UCH-1 (cell line): ENCODE measurements around the genes TMCO6, ZMAT2, PCDHA5 and PCDHGA6.

GRCh38 chr5:139635554-139636747, 12.2 kb upstream of the CXXC5 start:
- RRBS: no CpG with 5 or more reads among the region's 2 CpGs

- RRBS: 3% methylated on average over 31 of the region's 87 CpGs
These were observed 1.2 kb downstream of the CXXC5 start for GRCh38 chr5:139649050-139650107.

DNA sequence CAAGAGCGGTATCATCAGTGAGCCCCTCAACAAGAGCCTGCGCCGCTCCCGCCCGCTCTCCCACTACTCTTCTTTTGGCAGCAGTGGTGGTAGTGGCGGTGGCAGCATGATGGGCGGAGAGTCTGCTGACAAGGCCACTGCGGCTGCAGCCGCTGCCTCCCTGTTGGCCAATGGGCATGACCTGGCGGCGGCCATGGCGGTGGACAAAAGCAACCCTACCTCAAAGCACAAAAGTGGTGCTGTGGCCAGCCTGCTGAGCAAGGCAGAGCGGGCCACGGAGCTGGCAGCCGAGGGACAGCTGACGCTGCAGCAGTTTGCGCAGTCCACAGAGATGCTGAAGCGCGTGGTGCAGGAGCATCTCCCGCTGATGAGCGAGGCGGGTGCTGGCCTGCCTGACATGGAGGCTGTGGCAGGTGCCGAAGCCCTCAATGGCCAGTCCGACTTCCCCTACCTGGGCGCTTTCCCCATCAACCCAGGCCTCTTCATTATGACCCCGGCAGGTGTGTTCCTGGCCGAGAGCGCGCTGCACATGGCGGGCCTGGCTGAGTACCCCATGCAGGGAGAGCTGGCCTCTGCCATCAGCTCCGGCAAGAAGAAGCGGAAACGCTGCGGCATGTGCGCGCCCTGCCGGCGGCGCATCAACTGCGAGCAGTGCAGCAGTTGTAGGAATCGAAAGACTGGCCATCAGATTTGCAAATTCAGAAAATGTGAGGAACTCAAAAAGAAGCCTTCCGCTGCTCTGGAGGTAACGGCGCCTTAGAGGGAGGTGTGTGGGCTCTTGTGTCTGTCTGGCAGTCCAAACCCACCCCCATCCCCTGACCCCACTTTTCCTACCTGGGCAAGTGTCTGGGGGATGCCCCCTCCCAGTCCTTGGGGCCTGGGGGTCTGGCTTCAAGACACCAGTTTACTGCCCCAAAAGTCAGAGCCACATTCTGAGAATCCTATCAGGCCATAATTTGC, 32.8 kb downstream of the CXXC5 start:
- RRBS: 91% methylated on average over 11 of the region's 44 CpGs

DNA sequence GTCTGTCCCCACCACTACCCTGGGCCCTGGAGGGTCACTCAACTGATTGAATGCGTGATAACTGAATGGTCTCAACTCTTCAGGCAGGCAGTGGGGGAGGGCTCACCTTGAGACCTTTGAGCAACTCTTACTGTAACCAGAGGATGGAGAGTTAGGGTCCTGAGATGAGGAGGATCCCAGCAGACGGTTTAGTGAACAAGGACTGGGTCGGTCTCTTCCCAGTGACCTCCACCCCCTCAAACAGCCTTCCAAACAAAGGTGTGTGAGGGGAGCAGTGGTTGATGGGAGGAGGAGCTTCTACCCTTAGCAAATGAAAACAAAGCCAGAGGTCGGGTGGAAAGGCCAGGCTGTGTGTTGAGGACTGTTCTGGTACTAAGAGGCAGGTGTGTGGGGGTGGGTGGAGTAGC, 59.4 kb downstream of the CXXC5 start:
- RRBS: no CpG with 5 or more reads among the region's 4 CpGs

GRCh38 chr5:139708622-139709565, 60.7 kb downstream of the CXXC5 start:
- RRBS: 61% methylated on average over 16 of the region's 46 CpGs

DNA sequence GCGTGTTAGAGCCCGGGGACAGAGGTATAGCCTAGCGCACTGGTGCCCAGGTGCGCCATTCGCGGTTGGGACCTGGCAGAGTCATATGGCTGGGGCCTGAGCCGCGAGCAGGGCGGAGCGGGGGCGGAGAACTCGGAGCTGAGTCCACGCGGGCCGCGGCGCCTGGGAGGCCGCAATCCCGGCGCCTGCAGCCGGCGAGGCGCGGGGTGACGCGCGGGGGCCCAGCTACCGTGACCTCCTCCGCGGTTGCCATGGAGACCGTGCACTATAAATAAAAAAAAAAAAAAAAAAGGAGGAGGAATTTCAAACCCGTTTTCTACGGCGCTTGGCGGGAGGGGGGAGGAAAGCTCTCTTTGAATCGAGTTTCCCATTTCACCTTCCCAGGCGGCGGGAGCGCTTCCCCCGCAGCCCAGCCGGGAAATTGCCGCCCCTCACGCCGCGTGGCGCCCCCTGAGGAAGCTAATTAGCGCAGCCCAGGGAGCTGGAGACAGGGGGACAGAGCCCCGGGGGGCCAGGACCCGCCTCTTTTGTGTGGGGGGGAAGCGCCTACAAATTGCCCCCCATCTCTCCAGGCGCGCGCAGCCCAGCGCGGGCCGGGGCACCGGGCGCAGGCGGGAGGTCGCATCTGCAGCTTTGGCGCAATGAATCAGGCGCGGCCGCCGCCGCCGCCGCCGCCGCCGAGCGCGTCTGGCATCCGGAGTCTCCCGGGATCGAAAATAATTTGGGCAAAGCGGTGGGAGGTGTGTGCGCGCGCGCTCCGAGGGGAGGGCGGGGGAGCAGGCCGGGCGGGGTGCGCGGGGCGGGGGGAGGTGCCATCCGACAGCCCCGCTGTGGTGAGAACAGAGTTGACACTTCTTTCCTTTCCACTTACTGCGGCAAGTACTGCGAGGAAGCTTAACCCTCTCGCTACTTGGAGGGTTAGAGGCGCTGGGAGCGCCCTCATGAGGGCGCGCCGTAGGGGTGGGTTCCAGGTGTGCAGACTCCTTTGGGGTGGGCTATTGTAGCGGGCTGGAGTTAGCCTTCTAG, 62.8 kb downstream of the CXXC5 start:
- RRBS: 2% methylated on average over 36 of the region's 99 CpGs

GRCh38 chr5:139733398-139734147, 62.0 kb upstream of the PSD2 start:
- RRBS: no CpG with 5 or more reads among the region's 11 CpGs

- RRBS: no CpG with 5 or more reads among the region's 37 CpGs
These were observed 36.4 kb upstream of the PSD2 start for GRCh38 chr5:139759105-139759667.

DNA sequence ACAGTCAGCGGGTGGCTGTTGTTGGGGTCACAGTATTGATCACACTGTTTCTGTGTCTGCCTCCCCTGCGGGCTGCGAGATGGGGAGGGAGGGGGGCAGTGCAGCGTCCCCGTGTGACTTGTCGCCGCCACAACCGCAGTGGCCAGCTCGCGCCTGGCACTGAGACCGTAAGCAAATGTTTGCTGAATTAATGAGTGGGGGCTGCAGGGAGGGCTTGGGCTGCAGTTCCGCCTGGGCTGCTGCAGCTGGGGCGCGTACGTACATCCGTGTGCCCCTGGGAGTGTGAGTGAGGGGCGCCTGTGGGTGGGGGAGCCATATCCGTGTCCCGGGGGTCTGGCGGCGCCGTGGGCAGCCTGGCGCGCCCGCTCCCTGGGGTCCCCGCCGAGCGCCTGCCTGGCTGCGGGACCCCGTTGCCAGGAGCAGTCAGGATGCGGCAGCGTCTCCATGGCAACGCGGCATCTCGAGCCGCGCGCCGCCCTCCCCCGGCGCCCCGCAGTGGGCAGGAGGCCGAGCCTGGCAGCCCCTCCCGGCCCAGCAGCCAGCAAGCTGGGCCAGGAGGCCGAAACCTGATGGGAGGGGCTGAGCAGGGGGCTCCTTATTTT, 31.4 kb upstream of the PSD2 start:
- RRBS: 29% methylated on average over 5 of the region's 45 CpGs

- RRBS: 0% methylated on average over 3 of the region's 76 CpGs
These were observed 7.9 kb upstream of the PSD2 start for GRCh38 chr5:139787300-139788580.

DNA sequence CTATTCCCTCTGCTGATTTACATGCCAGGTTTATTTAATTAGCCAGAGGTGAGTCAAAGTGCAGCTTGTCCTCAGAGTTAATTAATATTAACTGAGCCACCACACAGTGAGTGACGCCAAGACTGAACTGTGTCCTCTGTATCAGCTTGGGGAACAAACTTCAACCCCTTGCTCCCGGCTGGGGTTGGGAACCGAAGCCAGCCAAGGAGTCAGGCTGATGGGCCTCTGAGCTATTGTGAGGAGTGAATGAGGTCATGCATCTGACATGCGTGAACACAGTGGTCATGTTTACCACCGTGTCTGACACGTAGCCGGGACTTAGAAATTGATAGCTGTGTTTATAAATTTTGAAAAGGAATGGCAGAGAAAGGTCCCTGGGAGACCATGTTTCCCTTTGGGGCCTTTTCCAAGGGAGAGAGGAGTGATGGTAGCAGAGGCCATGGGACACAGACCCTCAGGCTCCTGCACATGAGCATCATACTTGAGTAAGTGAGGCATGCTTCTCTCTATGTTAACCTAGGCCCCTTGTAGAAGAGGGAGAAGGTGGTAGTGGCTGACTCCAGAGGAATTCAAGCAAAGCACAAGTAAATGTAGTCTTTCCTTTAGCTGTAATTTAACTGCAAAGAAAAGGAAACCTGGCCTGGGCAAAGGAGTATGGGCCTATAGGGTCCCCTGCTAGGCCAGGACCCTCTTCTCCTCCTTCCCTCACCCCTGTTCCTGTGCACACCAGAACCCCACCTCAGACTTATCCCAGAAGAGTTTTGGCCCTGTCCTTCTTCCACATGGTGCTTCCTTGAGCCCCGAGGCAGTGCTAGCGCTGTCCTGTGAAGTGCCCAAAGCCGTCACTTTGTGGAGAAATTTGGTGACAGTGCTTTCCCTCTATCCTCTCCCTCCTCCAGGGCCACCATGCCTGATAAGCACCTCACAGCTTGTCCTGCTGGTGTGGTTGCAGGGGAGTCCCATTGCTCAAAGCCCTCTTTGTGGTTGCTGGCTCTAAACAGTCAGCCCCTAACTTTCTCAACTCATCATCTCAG, 17.4 kb downstream of the IGIP start:
- RRBS: no CpG with 5 or more reads among the region's 10 CpGs

- RRBS: no CpG with 5 or more reads among the region's 5 CpGs
These were observed 52.7 kb downstream of the PFDN1 start for GRCh38 chr5:140250282-140250613.

DNA sequence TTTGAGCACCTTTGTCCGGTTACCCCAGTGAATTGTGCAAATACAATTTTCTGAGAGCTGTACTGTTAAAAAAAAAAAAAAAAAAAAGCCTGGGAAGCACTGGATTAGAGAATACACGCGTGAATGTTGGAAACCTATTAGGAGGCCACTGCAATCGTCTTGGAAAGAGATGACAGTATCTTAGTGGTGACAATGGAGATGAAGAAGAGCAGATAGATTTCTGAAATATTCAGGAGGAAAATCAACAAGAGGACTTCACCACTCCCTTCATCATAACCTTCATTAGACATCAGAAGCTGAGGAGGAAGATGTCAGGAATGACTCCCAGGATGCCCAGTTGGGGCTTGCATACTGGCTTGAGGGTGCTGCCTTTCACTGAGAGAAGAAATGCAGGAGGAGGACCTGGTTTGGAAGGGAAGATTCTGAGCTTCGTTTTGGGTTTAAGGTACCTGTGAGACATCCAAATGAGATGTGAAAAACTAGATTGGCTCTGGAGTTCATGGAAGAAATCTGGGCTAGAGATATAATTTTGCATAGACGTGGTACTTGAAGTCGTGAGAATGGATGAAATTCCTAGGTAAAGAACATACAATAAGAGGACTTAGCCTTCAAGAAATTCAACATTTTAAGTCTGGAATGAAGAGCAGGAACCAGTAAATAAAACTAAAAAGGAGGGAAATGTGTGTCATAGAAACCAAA, 44.4 kb downstream of the PFDN1 start:
- RRBS: no CpG with 5 or more reads among the region's 7 CpGs

GRCh38 chr5:140531112-140531990, 16.1 kb upstream of the EIF4EBP3 start:
- RRBS: no CpG with 5 or more reads among the region's 13 CpGs

- RRBS: no CpG with 5 or more reads among the region's 71 CpGs
These were observed at the start of gene TMCO6 for GRCh38 chr5:140639049-140640042. TMCO6 (plus strand) TSS chr5:140639451.

GRCh38 chr5:140672448-140673158, 773 bp downstream of the DND1 start:
- RRBS: 12% methylated on average over 2 of the region's 68 CpGs

GRCh38 chr5:140699784-140701121, at the start of gene ZMAT2:
ZMAT2 (plus strand) TSS chr5:140700447.
- RRBS: no CpG with 5 or more reads among the region's 52 CpGs

DNA sequence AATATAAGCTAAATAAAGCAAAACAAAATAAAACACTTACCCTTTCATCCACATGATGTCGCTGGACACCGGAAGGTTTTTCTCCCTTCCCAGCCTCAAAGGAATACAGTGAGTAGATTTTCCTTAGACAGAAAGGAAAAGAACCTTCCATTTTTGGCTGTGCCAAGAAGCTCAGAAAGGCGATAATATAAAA, at the start of gene PCDHA5:
Gene PCDHA5 (plus strand): TSS at position 115 of the 193 bp plus-strand sequence.
- RRBS: no CpG with 5 or more reads among the region's 3 CpGs

DNA sequence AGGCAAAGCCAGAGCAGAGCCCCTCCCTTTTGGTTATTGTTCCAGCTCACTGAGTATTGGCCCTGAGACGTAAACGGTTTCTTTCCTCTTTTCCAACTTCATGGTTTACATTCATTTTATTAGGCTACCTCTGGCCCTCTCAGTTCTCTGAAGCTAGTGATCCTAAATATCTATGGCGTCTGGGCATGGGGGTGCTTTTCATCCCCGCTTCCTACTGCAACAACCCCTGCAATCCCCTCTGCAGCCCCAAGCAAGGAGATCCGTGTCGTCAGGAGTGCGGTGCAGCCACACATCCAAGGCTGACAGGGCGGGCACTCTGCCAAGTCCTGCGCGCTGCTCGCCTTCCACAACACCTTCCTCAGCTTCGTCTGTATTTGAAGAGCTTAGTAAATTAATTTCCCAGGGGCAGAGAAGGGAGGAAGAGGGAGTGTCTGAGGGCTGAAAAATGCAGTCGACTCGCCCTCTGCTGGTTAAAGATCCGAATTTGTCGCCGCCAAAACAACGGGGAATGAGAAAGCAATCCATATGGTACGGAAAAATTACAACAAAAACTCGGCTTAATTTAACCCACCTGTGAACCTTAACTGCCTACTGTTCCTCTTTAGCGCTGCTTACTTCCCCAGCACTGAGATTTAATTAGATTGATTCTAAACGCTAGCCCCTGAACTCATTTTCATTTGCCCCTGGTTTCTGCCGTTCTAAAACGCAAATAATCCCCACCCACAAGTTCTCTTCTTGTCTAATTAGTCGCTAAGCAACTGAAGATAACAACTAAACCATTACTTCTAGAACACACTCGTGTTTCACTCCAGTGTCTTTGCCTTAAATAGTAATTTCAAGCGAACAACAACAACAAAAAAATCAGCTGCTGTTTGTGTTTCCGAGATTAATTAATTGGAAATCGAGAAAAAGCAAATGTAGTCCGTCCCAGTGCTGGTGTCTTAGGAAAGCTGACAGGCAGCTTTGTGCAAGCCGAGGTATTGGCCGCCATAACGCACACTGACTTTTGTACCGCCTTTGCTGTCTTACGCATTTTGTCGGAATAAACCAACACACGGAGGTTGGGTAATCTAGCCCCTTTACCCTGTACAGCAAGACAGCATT, 10.9 kb upstream of the PCDHB1 start:
- RRBS: no CpG with 5 or more reads among the region's 37 CpGs

DNA sequence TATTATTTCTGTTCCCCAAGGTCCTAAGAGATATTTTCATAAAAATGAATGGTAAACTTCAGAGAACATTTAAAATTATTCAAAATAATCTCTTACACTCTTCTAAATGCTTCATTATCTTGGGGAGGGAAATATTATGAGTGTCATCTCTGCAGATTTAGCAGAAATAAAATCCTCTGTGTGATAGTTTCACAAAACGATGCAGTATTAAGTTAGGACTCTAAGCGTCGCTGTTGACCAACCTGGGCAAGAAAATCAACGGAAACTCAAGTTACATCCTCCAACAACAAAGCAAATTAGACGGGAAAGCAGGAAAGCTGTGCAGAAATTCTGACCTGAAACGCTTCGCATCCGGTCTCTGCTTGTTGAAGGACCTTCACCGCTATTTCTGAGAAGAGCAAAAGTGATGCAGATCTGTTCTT, at the start of gene PCDHGA6:
Gene PCDHGA6 (plus strand): TSS at position 269 of the 422 bp plus-strand sequence.
- RRBS: no CpG with 5 or more reads among the region's 9 CpGs